ENCODE measurements around a stretch of chr6.

DNA sequence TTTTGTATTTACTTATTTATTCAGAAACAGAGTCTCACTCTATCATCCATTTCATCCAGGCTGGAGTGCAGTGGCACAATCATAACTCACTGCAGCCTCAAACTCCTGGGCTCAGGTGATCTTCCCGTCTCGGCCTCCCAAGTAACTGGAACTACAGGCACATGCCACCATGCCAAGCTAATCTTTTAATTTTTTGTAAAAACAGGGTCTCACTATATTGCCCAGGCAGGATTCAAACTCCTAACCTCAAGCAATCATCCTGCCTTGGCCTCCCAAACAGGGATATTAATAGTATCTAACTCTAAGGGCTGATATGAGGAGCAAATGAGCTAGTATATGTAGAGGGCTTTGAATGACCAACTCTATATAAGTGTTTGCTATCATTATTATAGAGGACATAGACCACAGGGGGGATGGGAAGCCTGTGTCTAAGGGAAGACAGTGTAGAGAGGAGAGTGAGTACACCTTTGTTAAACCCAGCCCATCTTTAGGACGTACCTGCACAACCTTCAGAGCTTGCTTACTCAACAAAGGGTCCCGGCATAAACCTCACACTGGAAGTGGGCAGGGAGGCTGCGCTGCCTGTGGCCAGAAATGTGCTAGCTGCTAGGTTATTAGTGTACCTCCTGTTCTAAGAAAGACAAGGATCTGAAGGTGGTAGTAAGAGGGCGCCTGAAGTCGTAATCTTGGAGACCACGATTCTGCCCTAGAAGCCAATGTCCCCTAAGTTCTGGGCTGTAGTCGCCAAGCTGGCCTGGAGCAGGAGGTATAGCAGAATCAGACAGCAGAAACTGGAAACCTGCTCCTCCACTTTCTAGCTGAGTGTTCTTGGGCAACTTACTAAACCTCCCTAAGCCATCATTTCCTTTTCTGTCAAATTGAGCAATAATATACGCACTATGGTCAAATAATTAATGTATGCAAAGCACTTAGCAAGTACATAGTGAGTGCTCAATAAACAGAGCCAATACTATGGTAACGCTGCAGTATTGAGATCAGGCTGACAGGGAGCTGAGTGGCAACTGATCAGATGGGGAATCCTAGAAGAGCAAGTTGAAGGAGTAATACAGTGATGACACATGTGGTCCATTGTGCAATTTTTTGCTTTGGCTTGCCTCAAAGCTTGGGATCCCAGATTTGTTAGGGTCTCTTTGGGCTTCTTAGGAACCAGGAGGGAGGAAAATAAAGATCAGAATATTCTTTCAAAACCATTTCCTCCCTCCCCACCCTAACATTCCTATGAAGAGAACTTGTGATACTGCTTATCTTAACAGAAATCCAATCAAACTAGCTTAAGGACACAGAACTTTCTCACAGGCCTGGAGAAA lies 16.7 kb upstream of the AKIRIN2 start:
- RRBS, result no CpG with 5 or more reads among the region's 11 CpGs

DNA sequence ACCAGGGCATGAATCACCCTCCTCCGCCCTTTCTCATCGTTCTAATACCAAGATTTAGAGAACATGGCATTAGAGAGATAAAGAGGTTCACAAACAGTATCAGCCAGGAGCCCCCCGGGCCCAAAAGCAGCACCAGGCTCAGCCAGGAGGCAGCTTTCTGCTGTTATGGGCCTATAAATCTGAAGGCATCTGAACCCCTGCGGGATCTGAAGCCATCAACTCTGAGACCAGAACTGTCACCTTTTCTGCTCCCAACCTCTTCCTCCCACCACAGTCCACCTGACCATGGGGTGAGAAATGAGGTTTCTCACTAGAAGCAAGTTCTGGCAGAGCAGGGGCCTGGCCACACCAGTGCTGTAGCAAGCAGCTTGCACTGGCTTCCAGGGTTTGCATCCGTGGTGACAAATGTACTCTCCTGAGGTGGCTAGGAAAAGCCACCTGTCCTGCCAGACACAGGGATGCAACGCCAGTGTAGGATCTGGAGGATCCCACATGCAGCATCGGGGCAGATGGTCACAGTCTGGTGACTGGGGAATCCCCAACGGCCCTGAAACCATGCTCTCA lies 122.3 kb upstream of the SPACA1 start:
- RRBS, result no CpG with 5 or more reads among the region's 8 CpGs

DNA sequence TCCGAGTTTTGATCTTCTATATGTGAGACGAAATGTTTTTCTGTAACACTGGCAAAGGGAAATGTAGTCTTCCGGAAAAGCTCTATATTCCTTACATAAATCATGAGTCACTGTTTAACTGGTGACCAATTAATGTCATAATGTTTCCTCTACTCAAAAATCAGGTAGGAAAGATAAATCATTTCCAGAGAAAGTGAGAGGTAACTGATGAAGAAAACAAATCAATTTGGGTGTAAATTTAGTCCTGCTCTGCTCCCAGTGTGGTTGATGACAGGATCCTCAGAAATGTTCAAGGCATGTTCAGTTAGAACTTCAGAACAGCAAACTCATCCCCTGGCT lies 38.9 kb upstream of the SPACA1 start:
- RRBS, result no CpG with 5 or more reads among the region's 3 CpGs

DNA sequence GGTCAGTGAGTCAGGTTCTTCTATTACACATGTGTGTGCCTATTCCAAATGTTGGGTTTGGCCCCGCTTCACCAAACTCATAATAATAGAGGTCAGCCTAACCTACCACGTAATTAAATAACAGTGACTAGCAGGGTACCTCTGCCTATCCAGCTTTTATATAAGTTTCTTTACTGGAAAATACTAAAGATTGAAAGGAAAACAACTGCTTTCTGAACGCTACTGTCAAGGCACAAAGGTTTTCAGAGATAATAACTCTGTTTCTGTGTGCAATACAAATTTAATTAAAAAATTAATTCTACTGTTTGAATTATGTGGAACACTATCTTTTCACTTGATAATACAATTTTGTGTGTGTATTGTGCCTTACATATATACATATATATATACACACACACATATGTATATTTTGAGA lies 19.5 kb upstream of the RNGTT start:
- RRBS, result no CpG with 5 or more reads among the region's 3 CpGs

DNA sequence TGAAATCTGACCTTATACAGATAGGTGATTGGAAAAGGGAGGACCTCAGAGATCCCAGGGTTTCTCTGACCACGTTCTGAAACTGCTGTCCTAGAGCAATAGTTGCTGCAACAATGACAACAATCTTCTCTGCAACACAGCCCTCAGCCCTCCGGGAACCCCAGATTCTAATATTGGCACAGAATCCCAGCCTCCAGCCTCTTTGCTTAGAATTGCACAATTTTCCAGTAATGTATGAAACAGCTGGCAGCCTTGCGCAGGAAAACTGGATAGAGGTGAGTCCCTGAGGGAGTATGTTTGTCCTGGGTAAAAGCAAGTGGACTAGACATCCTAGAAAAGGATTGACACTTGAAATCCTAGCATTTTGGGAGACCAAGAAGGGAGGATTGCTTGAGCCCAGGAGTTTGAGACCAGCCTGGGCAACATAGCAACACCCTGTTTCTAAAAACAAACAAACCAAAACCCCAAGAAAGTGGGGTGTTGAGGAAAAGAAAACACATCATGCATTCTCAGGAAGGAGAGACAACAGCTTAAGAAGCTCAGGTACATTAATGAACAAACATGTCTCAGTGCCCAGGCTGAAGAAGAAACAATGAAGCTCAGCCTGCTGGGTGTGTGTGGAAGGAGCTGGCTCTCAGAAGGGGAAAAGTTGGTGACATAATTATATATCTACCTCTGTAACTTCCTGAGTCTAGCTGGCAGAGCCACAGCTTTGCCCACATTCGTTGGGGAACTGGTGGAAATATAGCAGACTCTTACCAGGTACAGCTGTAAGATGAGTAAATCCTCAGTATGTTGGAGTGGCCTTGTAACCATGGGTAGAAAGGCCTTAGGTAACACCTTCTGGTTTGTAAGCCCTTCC lies 30.2 kb upstream of the PNRC1 start:
- RRBS, result no CpG with 5 or more reads among the region's 4 CpGs

DNA sequence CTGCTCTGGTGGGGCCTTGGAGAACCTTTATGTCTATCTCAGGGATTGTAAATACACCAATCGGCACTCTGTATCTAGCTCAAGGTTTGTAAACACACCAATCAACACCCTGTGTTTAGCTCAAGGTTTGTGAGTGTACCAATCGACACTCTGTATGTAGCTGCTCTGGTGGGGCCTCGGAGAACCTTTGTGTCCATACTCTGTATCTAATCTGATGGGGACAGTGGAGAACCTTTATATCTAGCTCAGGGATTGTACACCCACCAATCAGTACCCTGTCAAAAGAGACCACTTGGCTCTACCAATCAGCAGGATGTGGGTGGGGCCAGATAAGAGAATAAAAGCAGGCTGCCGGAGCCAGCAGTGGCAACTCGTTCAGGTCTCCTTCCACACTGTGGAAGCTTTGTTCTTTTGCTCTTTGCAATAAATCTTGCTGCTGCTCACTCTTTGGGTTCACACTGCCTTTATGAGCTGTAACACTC lies 15.0 kb upstream of the PNRC1 start:
- RRBS, result no CpG with 5 or more reads among the region's 5 CpGs

DNA sequence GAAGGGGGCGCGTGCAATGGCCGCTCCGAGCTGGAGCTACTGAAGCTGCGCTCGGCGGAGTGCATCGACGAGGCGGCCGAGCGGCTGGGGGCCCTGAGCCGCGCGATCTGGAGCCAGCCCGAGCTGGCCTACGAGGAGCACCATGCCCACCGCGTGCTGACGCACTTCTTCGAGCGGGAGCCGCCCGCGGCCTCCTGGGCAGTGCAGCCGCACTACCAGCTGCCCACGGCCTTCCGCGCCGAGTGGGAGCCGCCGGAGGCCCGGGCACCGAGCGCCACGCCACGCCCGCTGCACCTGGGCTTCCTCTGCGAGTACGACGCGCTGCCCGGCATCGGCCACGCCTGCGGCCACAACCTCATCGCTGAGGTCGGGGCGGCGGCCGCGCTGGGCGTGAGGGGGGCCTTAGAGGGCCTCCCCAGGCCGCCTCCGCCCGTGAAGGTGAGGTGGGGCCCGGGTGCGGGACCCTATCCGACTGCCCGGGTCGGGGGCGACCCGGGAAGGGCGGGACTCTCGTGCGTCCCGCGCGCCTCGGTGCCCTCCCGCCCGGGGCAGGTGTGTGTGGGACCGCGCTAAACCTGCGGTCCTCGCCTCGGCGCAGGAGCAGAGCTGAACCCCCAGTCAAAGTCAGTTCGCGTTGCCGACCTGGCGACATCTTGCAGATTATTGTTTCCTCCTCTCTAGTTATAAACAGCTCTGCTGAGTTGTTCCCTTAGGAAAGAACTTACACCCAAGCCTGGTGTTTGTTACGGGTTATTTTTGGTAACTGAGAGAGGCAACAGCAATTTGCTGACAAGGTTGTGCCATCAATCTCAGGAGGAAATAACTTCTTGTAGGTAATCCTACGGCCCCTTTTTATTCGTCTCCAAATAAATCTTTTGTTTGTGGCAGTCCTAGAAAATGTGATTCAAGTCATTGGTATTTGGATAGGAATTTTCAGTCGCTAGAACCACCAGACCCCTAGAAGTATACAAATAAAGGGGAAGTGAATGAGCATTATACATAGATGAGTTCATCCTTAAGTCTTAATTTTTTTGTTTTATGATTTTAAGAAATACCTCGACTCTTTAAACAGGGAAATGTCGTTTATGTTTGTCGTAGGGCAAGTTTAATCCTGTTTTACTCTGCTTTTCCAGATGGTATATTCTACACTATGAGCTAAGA lies 697 bp downstream of the PM20D2 start:
- RRBS, result 94% methylated on average over 21 of the region's 89 CpGs

GRCh38 chr6:89161485-89162436 lies 15.9 kb downstream of the PM20D2 start:
- RRBS, result no CpG with 5 or more reads among the region's 9 CpGs

GRCh38 chr6:89298630-89299534 lies 16.2 kb downstream of the GABRR2 start:
- RRBS, result no CpG with 5 or more reads among the region's 4 CpGs

DNA sequence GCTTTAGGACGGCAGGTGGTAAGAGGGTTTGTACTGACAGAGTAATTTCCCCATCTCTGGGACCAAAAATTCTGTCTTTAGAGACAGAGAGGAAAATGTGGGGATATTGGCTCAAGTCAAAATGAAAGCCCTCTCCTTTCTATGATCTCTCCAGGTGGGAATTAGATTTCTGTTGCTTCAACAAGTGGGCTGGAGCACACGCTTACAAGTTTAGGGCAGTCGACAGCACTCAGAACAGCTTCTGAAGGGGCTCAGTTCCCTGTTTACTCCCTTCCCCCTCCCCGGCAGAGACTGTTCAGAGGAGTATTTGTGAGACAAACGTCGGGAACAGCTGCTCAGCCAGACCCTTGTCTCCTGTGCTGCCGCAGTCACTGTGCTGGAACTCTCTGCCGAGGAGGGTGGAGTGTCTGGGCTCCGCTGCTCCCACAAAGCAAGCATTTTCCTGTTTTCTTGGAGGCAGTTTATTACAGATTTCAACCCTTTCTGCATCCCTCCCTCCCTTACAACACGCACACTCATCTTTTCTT lies 76.5 kb downstream of the LYRM2 start:
- RRBS, result no CpG with 5 or more reads among the region's 10 CpGs

DNA sequence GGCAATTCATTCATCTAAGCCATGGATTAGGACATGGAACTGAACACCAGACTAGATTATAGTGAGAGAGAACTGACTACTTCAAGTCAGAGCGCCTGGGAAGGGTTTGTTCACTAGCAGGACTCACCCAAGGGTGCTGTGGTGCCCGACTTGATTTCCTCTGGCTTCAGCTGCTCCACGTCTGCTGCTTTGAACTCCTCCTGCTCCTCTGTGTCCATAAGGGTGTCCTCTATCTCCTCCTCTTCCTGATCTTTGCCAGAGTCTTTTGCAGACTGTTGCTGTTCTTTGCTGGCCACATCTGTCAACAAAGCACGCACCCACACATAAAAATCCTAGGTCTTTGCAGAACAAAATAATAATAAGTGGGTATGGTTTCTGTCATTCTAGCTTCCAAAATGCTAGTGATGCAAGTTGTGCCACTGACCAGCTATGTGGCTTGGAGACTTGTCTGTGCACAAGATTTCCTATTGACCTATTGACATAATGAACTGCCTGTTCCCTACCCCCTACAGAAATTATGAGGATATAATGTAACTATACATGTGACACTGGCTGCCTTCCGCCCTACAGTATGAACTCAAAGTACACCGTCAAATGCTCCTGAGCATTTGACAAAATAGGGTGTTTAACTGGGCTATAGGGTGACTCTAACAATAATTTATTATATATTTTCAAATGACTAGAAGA lies 15.6 kb upstream of the LYRM2 start:
- RRBS, result no CpG with 5 or more reads among the region's 6 CpGs

DNA sequence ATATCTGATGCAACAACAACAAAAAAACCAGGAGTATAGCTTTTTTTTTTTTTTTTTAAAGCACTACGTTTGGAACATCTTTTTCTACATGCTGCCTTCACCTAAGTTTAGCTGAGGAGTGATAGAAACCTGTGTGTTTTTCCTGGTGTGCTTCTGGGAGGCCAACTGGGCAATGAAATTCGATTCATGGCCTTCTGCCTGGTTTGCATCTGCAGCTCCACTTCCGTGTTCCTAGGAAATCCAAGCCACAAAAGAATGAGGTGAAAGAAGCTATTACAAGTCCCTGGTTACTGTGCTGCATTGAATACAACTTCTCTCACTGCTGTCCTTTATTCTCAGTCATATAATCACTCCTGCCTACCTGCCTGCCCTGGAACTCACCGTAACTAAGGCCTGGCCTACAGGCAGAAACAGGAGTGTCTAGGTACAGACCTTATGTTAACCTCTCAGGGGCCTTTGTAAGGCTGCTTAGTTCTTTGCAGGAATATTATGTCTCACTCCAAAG lies 18.1 kb upstream of the LYRM2 start:
- RRBS, result no CpG with 5 or more reads among the region's 4 CpGs

- RRBS, result no CpG with 5 or more reads among the region's 5 CpGs
Observed at GRCh38 chr6:90108856-90109521, 187.7 kb downstream of the BACH2 start.

GRCh38 chr6:90186959-90188234 lies 109.2 kb downstream of the BACH2 start:
- RRBS, result no CpG with 5 or more reads among the region's 13 CpGs

DNA sequence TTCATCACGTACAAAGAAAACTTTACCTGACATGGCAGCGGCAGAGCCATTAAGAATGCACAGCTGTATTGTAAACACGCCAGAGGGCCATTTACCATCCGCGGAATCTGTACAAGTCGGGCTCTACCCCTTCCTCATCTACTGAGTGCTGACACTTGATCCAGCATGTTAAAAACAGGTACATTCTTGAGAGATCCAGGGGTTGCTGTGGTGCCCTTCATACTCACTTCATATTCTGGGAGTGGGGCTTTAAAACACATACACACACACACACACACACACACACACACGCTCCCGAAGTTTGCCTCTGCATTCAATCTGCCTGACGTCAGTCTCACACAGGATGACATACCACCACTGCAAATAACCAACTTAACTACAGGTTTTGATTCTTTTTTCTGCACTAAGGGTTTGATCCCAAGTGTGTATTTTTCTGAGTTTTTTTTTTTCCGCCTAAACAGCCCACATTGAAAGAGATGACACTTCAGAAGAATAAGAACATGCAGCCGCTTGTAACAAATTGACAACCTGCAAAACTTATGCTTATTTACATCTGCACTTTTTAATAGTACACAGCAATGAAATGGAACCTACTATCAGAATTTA lies 77.0 kb downstream of the BACH2 start:
- RRBS, result no CpG with 5 or more reads among the region's 11 CpGs

- RRBS, result no CpG with 5 or more reads among the region's 5 CpGs
Observed at GRCh38 chr6:90478127-90478758, 108.6 kb downstream of the MAP3K7 start.

DNA sequence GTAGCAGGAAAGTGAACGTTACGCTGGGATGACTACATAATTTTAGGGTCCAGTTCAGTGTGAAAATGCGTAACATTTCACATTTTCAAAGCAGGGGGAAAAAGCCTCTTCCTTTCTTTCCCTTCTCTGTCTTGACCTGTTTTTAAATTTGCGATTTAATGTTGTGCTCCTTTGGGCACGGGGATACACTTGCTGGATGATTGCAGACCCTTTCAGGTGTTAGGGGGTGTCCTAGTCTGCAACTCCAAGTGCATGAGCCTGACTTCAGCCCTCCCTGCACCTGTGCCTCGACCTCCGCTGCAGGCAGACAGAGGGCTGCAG lies 249.6 kb upstream of the MAP3K7 start:
- RRBS, result no CpG with 5 or more reads among the region's 7 CpGs

DNA sequence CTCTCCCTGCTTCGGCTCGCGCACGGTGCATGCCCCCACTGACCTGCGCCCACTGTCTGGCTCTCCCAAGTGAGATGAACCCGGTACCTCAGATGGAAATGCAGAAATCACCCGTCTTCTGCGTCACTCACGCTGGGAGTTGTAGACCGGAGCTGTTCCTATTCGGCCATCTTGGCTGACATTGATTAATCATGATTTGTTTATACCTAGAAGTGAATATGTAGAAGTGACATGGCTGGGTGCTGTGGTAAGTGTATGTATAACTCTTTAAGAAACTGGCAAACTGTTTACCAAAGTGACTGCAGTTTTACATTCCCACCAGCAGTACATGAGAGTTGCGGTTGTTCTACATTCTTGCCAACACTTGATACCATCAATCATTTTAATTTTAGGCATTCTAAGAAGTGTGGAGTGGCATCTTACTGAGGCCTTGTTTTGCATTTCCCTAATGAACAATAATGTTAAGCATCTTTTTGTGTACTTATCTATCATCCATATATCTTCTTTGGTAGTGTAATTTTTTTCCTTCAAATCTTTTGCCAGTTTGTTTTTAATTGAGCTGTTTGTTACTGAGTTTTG lies 466.2 kb upstream of the MAP3K7 start:
- RRBS, result no CpG with 5 or more reads among the region's 12 CpGs